Measurements from ENCODE around the genes C9orf24 and CCL19.

GRCh38 chr9:33044683-33045192 lies 19.7 kb downstream of the DNAJA1 start:
- PRO-cap, 2 experiments = no peak in any of the 2 experiments

DNA sequence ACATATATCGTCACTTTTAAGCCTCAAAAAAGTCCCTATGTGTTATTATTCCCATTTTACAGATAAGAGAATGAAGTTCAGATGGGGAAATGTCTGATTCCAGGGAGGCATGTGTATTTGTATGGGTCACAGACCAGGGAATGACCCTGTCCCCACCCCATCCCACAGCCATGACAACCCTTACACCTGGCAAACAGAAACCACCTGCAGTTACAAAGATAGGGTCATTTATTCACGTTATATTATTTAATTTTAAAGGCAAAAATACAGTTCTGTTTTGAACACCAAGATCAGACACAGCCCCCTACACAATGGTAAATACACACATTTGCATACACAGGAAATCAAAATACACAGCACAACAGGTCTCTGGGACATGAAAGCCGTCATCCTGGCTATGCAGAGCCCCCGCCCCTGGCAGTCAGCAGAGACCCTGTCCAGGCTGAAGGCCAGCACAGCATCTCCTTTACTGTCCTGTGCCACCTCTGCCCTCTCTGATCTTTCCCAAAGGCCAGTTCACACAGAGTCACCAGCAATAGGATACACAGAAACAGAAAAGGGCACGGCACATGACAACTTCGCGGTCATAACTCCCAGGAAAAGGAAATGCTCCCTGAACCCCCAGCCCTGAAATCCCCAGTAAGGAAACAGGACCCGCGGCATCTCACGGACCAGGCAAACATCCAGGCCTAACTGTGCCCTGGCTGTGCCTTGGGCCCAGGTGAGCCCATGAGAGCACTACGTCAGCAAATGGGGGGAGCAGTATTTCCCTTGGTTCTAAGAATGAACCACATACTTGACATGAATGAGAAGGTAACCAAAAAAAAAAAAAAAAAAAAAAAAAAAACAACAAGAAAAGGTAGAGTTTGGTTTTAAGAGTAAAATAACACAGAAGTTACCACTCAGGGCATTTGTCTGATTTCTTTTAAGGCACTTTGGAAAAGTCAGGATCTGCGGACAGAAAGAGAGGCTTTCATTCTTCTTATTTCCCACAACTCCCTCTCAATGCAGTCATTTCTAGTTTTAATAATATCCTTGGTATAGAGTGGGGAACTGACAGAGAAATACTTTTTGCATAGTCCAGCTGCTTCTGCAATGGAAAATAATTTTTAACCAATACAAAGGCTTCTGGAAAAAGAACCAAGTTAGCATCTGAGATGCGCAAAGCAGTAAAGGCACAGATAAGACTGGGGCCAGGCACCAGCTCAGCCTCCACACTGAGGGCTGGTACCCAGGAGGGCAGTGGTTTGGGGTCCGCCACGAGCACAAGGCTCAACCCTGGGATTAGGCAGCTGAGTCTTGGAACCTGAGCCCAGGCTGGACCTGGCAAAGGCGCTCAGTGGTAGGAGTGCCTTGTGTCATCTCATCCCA lies 34.4 kb upstream of the SMU1 start:
- PRO-cap, 2 experiments = no peak in any of the 2 experiments

DNA sequence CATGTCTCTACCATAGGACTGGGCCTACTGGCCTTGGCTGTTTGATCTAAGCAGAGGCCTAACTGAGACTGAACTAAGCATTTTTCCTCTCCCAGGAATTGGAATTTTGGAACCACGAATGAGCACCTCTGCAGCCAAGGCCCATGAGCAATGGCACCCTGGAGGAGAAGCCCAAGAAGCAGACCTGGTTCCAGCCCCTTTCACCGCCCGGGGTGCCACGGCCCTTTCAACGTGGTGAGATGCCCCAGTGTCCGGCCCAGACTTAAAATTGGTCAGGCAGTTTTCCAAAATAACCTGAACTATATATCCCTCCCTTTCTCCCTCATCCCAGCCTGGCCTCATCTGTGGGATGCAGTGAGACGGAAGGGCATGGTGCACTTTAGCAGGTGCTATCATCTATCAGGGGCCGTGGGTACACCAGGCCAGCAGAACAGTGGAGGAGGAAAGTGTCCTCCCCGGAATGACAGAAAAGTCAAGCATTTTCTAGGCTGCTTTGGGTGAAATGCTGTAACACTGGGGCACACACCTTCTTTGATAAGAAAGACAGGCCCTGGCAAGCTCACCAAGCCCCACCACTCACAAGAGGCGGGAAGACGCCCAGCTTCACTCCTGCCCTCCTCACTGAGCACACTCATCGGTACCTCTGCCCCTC lies 43.4 kb downstream of the B4GALT1 start:
- PRO-cap, 2 experiments = no peak in any of the 2 experiments

GRCh38 chr9:33159981-33160354 lies 7.2 kb downstream of the B4GALT1 start:
- PRO-cap, 2 experiments = no peak in any of the 2 experiments

GRCh38 chr9:33160888-33162167 lies 5.8 kb downstream of the B4GALT1 start:
- PRO-cap, 2 experiments = peak in 1 of 2 experiments; most common minus-strand start chr9:33161143 (in 1)

DNA sequence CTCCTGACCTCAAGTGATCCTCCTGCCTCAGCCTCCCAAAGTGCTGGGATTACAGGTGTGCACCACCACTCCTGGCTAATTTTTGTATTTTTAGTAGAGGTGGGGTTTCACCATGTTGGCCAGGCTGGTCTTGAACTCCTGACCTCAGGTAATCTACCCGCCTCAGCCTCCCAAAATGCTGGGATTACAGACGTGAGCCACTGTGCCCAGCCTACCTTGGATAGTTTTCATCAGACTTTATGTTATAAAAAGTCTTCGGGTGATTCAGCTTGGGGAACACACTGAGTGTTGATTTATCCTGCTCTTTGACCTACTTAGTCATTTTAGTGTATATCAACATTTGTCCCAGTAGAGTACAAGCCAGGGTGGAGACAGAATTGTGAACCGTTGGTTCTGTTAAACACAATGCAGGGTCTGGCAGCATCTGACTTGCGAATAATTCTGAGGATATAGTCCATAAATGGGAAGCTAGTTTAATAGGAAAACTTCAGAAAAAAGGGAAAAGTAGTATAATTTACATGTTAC lies 39.6 kb downstream of the NFX1 start:
- PRO-cap, 2 experiments = no peak in any of the 2 experiments

- PRO-cap, 2 experiments = no peak in any of the 2 experiments
These were observed 11.7 kb downstream of the NOL6 start for GRCh38 chr9:33461820-33462578.

DNA sequence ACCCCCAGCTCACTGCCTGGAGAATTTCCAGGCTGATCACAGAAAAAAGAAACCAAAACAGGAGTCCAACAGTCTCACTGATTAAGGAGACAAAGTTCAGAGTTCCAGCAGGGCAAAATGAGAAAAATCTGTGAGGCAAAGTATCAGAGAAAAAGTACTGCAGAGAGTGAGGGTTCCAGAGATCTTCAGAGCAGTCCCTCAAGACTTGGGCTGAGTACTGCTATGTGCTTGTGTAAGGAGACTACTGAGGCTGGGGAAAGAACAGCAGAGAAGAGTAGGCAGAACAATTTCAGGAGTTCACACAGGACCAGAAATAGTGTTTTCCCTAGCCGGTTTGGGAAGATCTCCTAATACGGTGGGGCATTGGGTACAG lies 55.9 kb upstream of the PRSS3 start:
- PRO-cap, 2 experiments = no peak in any of the 2 experiments

- PRO-cap, 2 experiments = no peak in any of the 2 experiments
These were observed 105.1 kb downstream of the UBE2R2 start for GRCh38 chr9:33922075-33922462.

- PRO-cap, 2 experiments = no peak in any of the 2 experiments
These were observed 110.8 kb downstream of the UBE2R2 start for GRCh38 chr9:33927588-33928340.

DNA sequence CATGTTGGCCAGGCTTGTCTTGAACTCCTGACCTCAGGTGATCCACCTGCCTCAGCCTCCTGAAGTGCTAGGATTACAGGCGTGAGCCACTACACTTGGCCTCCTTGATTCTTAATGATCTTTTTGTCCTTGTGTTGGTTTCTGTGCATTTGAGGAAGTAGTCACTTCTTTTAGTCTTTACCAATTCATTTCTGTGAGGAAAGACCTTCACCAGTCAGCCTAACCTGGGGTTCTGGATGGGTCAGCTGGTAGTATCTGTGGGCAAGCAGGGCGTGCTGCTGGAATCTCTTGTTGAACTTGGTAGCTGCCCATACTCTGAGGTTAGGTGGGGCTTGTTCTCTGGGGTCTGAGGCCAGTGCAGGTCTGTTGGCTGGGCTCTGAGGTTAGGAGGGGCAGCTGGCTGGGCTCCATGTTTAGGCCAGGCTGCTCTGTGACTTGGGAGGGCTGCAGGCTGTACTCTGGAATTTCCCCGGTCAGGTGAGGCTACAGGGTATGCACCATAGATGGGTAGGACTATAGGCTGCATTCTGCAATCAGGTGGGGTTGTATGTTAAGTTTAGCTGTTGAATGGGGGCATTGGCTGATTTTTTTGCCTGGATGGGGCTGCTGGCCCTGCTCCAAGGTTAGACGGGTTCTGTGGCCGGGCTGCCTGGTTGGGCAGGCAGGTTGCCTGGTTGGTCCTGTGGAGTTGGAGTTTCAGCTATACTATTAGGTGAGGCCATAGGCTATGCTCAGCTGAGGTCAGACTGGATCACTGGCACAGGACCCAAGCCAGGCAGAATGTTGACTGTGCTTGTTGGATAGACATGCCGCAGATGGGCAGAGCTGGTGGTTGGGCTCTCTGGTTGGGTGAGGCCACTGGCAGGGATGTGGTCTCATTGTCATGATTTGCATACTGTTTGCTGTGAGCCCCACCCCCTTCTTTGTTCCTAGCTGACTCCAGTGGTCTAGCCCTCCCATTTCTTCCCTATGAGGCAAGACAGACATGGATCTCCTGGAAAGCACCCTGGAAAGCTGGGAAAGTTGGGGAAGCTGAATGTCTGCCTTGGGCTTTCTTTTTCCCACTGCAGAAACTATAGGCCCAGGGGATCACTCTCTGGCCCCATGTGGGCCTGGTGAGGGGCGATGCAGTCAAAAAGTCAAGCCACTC lies 19.3 kb downstream of the UBAP1 start:
- PRO-cap, 2 experiments = no peak in any of the 2 experiments

- PRO-cap, 2 experiments = no peak in any of the 2 experiments
These were observed 16.5 kb downstream of the NUDT2 start for GRCh38 chr9:34345919-34346170.

GRCh38 chr9:34381267-34381969 lies 4.7 kb upstream of the MYORG start:
- PRO-cap, 2 experiments = no peak in any of the 2 experiments

- PRO-cap, 2 experiments = no peak in any of the 2 experiments
These were observed at the start of gene C9orf24 for GRCh38 chr9:34397522-34398015. Gene C9orf24 (minus strand): TSS chr9:34397810.

GRCh38 chr9:34513276-34514018 lies 9.3 kb downstream of the ENHO start:
- PRO-cap, 2 experiments = no peak in any of the 2 experiments

DNA sequence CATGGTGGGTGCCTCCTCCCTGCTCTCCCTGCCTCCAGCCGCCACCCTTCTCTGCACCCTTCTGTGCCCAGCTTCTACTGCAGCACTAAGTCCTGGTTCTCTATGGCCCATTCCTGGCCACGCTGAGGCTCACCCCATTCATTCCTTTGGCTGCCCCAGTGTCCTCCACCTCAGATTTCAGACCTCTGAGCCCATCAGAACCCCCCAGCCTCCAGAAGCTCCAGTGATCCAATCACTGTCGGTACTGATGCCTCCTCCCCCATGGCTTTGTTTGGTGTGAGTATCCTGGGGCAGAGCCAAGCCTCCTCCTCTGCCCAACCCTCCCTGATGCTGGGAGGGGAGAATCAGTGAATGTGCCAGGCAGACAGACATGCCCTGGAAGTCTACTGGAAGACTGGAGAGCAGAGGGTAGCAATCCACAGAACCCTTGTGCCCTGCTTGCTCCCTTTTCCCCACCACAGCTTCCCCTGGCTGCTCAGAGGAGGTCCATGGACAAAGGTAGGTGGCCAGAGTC lies 1.8 kb upstream of the ARID3C start:
- PRO-cap, 2 experiments = no peak in any of the 2 experiments

DNA sequence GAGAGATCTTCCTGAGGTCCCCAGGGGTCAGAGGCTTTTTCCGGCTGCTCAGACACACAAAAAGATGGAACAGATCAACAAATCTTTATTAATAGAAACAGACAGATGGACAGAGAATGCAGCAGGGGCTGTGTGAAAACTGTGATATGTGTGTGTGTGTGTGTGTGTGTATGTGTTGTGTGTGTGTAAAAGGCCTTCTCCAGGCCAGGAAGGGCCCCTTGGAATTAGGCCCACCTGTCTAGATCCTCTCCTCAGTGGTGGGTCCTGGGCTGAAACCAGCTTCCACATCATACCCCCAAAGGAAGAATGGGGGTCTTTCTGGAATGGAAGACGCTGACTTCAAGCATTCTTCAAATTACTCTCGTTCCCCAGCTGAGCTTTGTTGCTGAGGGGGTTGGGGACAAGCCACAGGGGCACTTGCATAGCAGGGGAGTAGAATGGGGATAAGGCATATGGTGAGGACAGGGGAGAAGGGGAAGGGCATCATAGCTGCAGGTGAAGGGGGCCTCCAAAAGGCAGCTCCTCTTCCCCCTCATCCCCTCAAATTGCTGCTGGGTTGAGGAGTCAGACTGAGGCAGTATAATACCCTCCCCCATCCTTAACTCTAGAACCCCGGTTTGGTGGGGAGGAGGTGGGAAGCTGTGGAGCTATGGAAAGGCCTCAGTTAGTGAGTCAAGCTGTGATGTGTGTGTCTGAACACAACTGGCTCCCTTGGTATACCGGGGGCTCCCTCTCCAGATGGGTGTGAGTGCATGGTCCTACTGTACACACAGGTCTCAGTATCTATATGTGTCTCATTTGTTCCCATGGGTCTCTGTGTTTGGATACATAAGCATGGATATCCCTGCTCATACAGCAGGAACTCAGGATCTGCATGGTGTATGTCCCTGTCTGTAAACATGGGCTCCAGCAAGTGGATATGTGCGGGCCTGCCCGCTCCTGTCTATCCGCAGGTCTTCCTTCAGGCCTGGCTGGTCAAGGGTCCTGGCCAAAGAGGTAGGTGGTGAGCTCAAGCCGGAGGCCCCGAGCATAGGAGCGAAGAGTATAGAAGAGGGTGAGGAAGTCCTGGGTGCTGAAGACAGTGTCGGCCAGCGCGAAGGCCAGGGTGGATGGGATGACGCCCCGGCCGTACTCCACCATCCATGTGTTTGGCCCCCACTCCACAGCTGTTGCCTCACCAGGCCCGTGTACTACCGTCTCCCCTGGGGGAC lies 2.5 kb downstream of the SIGMAR1 start:
- PRO-cap, 2 experiments = no peak in any of the 2 experiments

DNA sequence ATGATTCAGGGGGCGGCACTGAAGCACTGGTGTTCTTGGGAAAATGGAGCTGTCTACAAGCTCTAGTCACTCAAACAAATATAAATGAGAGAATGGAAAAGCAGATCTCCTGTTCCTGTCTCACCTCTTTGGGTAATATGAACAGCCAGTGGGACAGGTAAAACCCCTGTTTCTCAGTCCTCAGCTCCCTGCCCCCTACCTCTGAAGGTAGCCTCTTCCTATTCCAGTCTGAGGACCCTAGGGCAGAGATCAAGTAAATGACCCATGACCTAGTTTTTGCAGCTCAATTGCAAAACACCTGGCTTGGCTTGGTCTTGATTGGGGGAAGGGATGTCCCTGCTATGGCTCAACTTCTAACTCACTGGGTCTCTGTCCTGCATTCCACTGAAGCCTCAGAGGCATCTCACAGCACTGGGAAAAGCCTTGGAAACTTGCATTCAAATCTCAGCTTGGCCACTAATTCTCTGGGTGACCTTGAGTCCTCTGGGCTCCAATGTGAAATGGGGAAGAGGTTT lies 1.7 kb upstream of the GALT start:
- PRO-cap, 2 experiments = no peak in any of the 2 experiments

DNA sequence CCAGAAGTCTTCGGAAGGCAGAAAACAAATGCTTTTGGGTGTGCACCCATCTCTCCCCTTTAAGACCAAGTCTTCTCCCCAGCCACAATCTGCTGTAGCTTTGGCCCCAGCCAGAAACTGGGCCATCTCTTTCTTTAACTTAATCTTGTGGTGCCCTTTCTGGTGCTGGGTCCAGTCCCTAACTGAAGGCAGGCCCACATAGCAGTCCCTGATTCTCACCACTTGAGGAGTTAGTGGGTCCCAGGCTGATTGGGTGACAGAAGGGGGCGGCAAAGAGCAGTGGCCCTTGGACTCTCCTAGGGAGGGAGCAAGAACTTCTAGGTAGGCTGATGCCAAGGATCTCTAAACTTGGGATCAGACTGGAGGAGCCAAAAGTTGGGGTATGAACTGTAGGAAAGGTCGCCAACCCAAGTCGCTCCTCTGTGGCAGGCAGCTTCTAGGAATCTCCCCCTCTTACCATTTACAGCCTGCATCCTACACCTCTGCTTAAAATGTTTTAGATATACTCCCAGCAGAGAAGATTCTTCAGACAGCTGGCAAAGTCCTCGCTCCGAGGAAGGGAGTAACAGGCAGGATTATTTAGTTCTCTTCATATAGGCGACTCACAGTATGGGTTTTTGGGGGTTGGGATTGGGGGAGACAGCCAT lies 1.5 kb downstream of the ENSG00000187186 start:
- PRO-cap, 2 experiments = no peak in any of the 2 experiments

DNA sequence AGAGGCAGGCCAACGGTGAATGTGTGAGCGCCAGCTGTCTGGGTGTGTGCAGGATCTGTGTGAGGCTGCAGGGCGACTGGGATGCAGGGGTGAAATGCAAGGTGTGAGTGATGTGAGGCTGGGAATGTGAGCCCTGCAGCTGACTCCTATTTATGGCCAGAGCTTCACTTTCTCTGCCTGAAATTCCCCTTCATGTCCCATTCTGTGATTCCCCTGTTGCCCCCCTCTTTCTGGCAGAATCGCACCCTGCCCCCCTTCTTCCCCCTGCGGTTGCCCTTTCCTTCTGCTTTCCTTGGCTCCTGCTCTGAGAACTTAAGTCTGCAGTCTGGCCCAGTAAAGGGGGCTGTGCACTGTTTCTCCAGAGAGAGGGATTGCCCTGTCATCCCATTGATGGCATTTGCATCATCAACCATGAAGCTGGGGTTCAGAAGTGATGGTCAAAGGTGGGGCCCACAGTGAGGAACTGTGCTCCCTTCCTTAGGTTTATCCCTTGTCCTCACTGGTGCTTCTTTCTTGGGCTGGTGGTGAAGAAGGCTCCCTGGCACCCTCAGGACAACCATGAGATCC lies at the start of gene CCL19:
Gene CCL19 (minus strand): TSS at position 126 of the 567 bp plus-strand sequence.
- PRO-cap, 2 experiments = no peak in any of the 2 experiments

Measured in psoas muscle (tissue), 2 donors.